ENCODE measurements around a stretch of chr17.

DNA sequence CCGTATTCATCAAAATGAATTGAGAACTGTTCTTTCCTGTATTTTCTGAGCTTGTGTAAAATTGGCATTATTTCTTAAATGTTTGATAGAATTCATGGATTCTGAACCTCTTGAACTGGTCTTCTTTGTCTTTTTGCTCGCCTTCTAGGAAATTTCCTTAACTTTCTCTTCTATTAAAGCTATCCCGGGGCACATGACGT is 4.0 kb upstream of the TRIM25 start:
- PRO-cap, result no peak

GRCh38 chr17:56978554-56979082 is 687 bp downstream of the SCPEP1 start:
- PRO-cap, result no peak

DNA sequence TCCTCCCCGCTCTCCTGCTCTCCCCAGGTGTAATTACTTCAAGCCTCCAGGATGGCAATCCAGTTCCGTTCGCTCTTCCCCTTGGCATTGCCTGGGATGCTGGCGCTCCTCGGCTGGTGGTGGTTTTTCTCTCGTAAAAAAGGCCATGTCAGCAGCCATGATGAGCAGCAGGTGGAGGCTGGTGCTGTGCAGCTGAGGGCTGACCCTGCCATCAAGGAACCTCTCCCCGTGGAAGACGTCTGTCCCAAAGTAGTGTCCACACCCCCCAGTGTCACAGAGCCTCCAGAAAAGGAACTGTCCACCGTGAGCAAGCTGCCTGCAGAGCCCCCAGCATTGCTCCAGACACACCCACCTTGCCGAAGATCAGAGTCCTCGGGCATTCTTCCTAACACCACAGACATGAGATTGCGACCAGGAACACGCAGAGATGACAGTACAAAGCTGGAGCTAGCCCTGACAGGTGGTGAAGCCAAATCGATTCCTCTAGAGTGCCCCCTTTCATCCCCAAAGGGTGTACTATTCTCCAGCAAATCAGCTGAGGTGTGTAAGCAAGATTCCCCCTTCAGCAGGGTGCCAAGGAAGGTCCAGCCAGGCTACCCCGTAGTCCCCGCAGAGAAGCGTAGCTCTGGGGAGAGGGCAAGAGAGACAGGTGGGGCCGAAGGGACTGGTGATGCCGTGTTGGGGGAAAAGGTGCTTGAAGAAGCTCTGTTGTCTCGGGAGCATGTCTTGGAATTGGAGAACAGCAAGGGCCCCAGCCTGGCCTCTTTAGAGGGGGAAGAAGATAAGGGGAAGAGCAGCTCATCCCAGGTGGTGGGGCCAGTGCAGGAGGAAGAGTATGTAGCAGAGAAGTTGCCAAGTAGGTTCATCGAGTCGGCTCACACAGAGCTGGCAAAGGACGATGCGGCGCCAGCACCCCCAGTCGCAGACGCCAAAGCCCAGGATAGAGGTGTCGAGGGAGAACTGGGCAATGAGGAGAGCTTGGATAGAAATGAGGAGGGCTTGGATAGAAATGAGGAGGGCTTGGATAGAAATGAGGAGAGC is 20.7 kb downstream of the AKAP1 start:
- PRO-cap, result no peak

DNA sequence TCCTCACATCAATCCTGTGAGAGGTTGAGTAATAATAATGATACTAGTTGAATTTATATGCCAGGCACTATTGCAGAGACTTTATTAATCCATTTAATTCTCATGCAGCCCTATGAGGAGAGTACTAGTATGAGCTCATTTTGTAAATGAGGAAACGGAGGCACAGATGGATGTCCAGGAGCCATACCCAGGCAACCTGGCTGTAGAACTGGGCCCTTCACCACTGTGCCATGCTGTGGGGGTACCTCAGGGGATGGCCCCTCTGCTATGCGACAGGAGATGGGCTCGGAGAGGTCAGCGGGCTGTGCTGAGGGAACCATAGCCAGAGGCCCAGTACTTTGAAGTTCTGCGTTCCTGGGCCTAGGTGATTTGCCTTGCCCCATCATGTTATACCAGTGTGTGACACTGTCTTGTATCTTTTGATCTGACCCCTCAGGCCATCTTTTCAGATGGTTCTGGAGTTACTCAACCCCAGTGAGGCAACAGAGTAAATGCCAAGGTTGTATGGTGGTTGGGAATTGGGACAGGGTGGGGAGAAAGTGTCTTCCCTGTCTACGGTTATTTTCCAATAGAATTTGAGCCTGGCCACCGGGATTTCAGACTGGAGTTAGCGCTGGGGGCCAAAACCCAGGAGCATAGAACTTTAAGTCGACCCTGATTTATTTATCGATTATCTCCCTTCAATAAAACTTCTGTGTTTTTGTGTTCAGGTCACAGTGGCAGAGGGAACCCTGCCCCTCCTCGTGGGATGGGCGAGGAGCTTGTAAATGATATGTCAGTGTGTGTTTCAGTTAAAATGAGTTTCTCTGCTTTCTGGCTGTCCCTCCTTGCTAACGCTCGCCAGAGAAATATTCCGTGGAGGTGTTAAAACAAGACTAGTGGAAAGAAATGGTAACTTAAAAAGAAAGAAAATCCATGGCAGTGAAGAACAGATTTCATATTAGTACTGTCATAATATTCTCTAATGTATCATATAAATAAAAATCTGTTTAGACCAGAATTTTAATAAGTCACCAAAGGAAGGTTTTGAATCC is 8.5 kb downstream of the MSI2 start:
- PRO-cap, result no peak

DNA sequence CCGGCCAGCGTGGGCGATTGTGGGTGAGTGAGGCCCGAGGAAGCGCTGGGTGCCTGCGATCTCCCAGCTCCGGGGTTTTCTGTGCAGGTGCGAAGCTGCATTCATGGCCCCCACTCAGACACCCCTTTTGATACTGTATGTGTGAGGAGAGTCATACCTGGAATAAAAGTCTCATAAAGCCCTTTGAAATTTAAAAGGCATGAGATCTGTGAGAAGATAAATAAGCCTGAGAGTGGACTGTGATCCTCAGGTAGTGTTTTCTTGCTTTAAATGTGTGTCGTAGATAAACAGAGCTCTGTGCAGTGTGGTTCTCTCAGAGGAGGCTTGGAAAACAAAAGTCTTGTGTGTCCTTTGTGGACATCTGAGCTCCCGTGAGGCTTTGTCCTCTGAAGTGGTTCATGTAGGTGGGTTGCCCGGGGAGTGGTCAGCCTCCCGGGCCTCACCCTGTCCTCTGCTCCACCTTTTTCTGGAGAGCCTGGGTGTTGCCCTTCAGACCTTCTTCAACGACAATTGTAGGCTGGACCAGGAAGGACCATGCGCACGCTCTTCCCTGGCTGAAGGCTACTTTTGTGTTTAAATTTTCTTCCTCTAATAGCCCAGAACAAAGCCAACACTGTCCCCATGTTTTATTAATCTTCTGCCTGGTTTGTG is 151.0 kb downstream of the MSI2 start:
- PRO-cap, result no peak

DNA sequence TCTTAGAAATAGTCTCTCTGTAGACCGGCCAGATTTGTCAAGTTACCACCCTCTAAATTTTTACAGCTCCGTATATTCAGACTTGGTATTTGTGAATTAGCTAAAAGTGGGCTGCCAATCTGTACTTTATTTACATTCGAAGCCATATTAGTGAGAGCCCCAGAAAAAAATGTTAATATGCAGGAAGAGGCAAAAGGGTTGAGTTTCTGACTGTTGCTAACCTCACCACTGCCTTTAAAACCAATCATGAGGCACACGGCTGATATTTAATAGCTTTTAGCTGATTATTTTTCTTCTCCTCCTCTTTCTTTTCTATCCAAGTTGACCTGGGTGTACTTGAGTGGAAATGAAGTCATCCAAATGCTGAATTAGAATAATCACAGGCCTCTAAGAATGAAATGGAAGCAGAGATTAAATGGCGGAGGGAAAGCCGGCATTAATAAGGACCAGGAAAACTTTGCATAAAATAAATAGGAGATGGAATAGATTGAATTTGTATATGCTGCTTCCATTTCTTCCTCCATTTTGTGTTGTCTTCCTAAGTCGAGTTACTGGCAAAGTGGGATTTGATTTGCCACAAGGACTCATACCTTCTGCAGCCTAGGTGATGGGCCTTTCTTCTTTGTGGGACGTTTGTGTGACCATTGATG is 152.8 kb downstream of the MSI2 start:
- PRO-cap, result no peak

GRCh38 chr17:57415803-57416245 is 159.5 kb downstream of the MSI2 start:
- PRO-cap, result no peak

DNA sequence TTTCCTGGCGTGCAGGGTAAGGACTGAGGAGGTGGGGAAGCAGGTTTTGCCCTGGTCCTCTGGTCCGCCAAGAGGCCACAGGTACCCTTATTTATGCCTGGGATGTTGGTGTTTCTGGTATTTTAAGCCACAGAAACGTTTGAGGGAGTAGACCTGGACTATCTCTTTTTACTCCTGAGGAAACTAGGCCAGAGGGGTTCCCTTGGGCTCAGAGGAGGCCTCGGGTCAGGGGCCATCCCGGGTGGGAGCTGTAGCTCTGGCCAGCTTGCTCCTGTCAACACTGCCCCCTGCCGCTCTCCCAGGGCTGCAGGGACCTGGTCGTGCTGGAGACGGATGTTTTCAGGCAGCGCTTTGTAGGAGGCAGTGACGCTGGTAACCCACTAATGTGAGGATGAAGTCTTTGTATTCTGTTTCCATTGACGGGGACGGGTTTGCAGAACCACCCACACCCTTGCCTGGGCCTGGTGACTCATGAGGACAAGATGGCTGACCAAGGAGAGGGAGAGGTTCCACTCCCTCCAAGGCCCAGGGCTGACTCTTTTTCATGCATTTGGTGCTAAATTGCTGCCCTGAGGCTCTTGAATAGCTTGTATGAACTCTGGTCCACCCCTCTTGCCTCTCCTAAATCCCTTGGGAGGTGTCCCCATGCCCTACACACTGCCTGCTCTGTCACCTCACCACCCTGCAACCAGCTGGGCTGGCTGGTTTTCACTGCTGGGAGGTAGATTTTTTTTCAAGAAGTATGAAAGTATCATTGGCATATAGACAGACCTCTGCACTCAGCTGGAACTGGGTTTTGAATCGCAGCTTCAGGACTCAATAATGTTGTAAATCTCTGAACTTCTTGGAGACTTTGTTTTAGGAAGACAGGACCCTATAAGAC is 184.6 kb downstream of the MSI2 start:
- PRO-cap, result no peak

DNA sequence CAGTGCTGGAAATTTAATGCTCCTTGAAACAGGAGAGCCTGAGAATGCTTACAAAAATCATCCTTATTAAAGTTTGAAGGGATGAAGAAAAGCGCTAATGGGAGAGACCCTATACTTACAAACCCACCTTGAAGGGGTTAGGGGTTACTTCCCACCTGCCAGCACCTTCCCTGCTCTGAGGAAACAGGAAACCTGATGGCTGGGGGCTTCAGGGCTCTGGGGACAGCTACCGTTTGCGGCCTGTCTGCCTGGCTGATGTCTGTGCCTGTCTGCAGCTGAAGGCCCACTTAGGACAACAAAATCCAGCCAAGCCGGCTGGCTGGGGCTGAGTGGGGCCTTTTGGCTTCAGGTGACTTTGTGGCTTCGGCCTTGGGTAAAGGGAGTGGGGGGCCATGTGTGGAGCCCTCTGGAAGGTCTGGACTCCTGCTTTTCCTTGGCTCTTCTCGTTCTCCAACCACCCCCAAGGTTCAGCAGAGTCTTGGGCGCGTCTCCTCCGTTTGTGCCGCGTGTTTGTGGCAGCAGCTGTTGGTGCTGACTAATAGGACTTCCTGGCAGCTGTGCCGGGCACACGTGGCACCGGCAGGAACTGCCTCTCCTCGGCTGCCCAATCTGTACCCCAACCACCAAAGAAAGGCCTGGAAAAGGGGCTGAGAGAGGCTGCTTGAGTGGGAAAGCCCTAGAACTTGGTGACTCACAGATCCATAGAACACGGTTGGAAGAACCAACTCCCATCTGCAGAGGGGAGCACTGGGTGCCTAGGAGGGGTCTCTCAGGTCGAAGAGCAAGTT is 186.7 kb downstream of the MSI2 start:
- PRO-cap, result no peak

- PRO-cap, result no peak
Measured at GRCh38 chr17:57527403-57528634, 217.3 kb downstream of the CCDC182 start.

- PRO-cap, result bidirectional peak, plus-strand start at chr17:57550210, minus-strand start at chr17:57550089
Measured at GRCh38 chr17:57549821-57550550, 195.1 kb downstream of the CCDC182 start.

GRCh38 chr17:57553888-57554836 is 190.9 kb downstream of the CCDC182 start:
- PRO-cap, result no peak

DNA sequence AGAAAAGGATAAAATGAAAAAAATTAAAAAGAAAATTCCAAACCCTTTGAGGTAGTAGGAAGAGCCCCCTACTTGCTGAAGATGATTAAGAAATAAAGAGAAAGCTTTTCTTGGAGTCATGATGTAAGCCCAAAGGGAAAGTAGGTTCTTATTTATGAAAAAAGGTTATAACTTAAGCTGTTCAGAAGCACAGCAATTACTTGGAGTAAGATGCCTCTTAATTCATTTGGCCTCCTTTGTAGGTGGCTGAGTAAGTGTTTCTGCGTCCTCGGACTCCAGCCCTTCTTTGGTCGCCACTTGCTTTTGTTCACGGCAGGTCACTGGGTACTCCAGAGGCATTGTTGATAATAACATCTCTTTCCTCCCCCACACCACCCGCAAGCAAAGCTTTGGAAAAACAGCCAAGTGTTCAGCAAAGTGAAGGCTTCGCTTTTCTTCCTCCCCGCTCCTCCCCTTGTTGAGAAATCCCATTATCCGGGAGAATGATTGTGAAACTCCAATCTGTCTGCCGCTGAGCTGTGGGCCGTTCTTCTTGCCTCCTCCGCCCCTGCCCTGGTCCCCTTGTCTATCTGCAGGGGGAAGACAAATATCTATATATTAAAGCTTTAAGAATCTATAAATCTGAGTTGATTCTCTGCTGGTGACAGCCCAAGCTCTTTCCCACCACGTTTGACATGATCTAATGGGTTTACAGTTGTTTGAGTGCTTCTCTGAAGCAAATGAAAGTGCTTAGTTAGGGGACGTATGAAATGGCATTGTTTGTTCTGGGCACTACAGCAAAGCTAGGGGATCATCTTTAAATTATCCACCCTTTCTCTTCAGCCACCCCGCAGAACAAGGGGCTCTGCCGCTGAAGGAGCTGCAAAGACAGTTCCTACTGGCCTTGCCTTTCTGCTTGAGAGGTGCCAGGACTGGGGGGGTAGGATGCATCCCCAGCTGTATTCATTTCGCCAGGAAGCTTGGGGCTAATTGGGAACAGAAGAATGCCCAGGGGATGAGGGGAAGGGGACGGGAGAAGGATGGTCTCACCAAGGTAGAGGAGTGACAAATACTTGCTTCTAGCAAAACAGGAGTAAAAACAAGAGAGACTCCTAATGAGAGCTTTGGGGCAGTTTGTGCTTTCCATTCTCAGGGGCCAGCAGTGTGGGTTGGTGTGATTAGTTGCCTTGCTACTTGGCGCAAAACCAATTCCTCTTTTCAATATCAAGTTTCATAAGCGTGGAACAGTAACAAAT is 167.1 kb downstream of the CCDC182 start:
- PRO-cap, result no peak

GRCh38 chr17:57612421-57613111 is 132.5 kb downstream of the CCDC182 start:
- PRO-cap, result no peak

DNA sequence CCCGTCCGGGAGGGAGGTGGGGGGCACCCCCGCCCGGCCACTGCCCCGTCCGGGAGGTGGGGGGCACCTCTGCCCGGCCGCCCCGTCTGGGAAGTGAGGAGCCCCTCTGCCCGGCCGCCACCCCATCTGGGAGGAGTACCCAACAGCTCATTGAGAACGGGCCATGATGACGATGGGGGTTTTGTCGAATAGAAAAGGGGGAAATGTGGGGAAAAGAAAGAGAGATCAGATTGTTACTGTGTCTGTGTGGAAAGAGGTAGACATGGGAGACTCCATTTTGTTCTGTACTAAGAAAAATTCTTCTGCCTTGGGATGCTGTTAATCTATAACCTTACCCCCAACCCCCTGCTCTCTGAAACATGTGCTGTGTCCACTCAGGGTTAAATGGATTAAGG is 3.6 kb downstream of the MRPS23 start:
- PRO-cap, result no peak

GRCh38 chr17:57851014-57851335 is 1.1 kb upstream of the MRPS23 start:
- PRO-cap, result no peak

DNA sequence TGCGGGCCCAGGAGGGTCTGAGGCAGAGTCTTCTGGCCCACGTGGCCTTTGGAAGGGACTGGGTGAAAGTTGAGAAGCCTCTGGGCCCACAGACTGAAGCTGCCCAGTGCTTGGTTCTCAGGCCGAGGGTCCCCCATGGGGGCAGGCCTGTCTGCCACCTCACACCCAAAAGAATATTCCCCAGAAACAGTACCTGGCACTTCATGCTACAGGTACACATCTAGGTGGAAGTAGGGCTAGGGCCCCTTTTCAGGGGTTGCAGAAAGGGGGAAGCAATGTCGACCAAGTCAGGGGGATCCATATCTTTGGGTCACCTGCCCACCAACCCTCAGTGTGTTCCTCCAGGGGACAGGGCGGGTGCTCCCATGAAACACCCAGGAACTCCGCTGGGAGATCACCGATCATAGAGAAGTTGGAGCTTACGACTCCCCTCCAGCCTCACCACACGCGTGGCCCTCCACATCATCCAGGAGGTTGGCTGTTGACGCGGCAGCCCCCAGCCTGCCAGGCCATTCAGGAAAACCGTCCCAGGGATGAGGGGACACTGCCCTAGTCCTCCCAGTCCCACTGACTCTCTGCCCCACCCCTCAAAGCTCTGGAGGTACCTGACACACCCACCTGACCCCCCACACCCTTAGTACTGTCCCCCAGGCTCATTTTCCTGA is 17.2 kb upstream of the MRPS23 start:
- PRO-cap, result no peak

- PRO-cap, result no peak
Measured at GRCh38 chr17:57943685-57944166, 11.5 kb downstream of the CUEDC1 start.

- PRO-cap, result no peak
Measured at GRCh38 chr17:58081701-58082220, 1.5 kb upstream of the DYNLL2 start.

GRCh38 chr17:58089942-58090885 is 7.0 kb downstream of the DYNLL2 start:
- PRO-cap, result no peak

Measured in SUDHL5 (cell line).